ENCODE results near the genes LIN28B, BVES and CRYBG1.

DNA sequence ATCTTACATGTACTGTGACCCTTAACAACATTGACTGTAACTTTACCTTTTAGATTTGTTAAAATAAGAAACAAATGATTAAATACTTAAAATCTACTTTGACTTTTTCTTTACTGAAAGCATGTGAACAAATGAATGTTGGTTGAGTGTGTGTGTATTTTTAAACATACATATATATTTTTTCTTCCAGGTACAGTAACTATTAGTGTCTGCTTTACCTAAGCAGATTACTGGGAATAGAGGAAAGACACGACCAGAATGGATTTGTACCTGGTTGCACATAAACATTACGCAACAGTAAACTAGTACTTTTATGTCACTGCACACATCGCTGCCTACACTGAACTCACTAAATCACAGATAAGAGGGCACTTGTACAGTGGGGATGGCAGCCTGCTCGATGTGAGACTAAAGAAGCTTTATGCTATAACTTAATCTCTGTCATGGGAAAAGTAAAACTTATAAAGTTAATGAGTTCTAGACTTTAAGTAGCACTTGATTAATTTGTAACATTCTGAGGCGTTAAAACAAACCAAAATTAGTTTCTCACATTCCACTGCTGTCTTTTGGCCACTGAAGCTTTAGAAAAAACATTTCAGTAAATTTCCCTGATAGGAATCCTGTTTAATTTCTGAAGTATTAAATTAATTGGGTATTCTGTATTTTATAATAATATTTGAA, 89.5 kb upstream of the SIM1 start:
- RRBS: no CpG with 5 or more reads among the region's 5 CpGs

- RRBS: no CpG with 5 or more reads among the region's 42 CpGs
Observed at GRCh38 chr6:101401796-101402445, 8.4 kb downstream of the GRIK2 start.

- RRBS: no CpG with 5 or more reads among the region's 7 CpGs
Observed at GRCh38 chr6:104640575-104641155, 219.1 kb downstream of the HACE1 start.

GRCh38 chr6:104954328-104955151, 2.4 kb upstream of the LIN28B start:
- RRBS: no CpG with 5 or more reads among the region's 4 CpGs

DNA sequence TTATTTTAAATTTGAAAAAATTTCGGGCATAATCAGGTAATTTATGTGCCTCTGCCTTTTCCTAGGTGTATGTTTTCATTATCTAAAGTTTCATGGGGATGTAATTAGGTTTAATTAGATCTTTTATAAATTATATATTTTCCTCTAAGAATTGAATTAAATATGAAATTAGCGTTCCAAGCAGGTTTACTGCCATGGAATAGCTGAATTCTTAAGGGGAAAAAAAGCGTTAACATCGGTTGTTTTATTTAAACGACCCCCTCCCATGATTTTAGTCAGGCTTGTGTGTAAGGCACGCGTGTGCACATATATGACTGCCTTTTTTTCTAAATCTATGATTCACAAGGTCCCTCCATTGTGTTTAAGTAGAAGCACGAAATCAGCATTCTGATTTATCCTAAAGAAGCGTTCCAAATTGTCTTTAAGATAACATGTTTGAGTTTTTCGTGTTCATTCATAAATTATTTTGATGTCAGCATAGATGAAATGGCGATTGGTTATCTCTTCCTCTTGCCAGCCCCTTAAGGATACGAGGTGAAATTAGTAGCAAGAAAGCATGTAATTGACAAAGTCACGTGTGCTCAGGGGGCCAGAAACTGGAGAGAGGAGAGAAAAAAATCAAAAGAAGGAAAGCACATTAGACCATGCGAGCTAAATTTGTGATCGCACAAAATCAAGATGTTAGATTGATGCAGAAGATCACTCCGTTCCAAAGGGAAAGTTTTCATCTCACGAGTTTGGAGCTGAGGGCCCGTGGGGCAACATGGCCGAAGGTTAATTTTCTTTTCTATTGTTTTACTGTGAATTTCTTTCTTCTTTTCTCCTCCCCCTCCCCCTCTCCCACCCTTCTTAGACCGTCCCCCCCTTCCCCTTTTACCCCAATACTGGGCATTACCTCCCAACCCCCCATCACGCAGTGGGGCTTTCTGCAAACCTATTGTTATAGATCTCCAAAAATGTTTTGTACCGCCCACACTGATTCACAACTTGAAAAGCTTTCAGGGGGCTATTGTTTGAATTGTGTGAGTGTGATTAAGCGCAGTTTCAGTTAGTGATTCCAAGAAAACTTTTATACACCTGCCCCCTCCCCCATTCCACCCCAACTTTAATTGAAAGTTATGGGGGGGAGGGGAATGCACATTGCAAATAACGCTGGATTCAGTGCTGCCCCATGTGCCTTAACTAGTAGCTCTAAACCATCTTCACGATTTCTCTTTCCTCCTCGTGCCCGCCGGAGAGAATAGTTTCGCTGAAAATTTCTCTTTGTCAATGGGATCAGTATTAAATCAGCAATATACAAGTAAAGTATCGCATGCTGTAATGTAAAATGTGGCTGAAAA, at the start of gene LIN28B:
LIN28B (plus strand) TSS at position 620 of the 1,340 bp plus-strand sequence.
- RRBS: no CpG with 5 or more reads among the region's 30 CpGs

- RRBS: under 1% methylated on average over 32 of the region's 133 CpGs
Observed at GRCh38 chr6:105136386-105137422, at the start of gene BVES. Gene BVES, minus strand, starts transcription at chr6:105137157.

GRCh38 chr6:105273621-105274078, 93.8 kb upstream of the POPDC3 start:
- RRBS: no CpG with 5 or more reads among the region's 9 CpGs

GRCh38 chr6:105484642-105485034, 81.8 kb upstream of the PREP start:
- RRBS: no CpG with 5 or more reads among the region's 6 CpGs

DNA sequence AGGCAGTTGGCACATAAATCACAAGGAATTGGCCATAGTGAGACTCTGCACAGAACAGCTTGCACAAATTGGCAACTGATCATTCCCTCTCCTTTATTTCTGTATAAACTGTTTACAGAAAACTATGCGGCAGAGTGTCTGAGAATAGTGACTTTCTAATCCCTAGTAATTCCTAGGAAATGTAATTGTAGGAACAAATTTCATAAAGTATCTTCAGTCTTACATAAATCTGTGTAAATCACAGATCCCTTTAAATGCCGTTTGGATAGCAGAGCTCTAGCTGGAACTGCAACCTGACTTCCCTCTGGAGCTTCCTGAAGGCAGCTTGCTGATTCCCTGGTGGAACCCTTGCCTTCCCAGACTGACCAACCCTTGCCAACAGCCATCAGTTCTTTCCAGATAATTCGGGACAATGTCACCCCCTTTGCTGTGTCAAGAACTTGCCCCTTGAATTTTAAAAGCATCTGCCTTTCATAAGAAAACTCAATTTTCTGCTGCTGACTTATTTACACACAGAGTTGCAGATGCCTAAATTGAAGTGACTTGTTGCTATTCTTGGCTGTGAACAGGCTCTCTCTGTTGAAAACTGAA, 201.4 kb upstream of the PREP start:
- RRBS: no CpG with 5 or more reads among the region's 3 CpGs

- RRBS: no CpG with 5 or more reads among the region's 4 CpGs
Observed at GRCh38 chr6:105797398-105797931, 288.7 kb upstream of the PRDM1 start.

GRCh38 chr6:106117350-106118052, 31.4 kb downstream of the PRDM1 start:
- RRBS: 85% methylated on average over 2 of the region's 10 CpGs

DNA sequence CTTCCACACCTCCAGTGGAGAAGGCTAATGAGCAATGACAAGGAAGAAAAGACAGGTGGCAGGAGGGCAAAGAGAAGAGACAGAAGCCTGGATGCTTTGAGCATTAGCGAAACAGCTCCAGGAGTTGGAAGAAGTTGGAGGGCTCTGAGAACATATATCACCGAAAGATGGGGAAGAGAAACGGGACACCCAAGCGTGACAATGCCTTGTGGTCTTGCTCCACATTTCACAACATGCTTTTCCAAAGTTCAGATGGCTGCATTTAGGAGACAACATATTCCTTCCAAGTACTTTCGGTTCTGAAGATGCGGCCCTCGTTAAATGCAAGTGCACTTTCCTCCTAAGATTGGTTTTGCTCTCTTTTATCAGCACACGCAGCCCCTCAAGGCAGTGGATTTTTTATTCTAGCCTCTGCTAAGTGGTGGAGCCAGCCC, 69.3 kb downstream of the PRDM1 start:
- RRBS: no CpG with 5 or more reads among the region's 8 CpGs

- RRBS: no CpG with 5 or more reads among the region's 1 CpG
Observed at GRCh38 chr6:106245943-106246339, 79.6 kb downstream of the ATG5 start.

- RRBS: 2% methylated on average over 33 of the region's 101 CpGs
Observed at GRCh38 chr6:106360332-106361548, at the start of gene CRYBG1. Gene CRYBG1, plus strand, starts transcription at chr6:106360717.

- RRBS: 16% methylated on average over 24 of the region's 83 CpGs
Observed at GRCh38 chr6:106512384-106513614, 116.5 kb downstream of the RTN4IP1 start.

DNA sequence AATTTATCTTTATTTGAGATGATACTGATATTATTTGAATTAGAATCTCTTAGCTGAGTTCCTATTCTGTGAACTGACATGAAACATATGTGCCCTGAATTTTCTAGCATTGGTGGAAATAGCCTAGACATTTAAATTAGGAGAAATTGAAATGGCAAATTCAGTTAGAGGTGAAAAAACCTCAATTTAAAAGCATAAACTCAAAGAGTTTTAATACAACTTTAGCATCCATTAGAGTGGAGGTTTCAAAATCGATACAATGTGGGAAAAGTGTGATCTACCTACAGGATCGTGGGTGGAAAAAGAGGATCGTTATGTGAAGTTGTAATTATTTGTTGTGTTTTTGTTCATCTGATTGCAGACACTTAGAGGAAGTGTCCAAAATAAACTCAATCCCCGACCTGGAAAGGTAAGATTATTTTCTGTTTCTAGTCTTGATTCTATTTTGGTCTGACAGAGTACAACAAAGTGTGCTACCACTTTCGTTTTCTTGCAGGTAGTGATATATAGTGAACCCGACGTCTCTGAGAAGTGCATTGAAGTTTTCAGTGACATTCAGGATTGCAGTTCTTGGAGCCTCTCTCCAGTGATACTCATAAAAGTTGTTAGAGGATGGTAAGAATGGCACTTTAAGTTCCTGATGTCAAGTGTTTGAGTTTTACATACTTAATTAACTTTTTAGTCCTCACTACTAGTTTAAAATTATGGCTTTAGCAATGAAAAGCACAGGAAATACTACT, 104.4 kb downstream of the RTN4IP1 start:
- RRBS: no CpG with 5 or more reads among the region's 7 CpGs

GRCh38 chr6:106533165-106533775, 96.0 kb downstream of the RTN4IP1 start:
- RRBS: no CpG with 5 or more reads among the region's 10 CpGs

DNA sequence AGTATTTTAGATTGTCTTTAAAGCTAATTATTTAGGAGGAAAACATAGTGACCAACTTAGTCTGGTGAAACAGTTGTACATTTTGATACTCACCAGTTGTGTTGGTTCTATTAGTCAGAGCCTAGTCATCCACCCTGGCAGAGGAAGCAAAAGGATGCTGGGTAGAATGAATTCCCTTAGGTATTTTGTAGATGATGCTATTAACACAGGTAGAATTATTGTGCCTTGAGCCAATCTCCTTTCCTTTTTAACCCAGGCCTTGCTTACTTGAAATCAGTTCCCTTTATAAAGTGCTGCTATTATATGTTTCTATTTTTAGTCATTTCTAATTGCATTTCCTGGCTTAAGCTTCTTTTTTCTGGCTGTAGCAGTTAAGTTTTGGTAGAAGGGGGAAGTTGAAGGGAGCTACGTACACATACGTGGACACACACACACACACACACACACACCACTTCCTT, 82.5 kb downstream of the RTN4IP1 start:
- RRBS: no CpG with 5 or more reads among the region's 2 CpGs

- RRBS: no CpG with 5 or more reads among the region's 11 CpGs
Observed at GRCh38 chr6:106785127-106785668, 155.8 kb downstream of the QRSL1 start.

Measured in retinal pigment epithelial cell (primary cell).